Mesenteric fat pad (tissue), 1 donor: ENCODE data around the genes TMEM35B and C1orf216.

DNA sequence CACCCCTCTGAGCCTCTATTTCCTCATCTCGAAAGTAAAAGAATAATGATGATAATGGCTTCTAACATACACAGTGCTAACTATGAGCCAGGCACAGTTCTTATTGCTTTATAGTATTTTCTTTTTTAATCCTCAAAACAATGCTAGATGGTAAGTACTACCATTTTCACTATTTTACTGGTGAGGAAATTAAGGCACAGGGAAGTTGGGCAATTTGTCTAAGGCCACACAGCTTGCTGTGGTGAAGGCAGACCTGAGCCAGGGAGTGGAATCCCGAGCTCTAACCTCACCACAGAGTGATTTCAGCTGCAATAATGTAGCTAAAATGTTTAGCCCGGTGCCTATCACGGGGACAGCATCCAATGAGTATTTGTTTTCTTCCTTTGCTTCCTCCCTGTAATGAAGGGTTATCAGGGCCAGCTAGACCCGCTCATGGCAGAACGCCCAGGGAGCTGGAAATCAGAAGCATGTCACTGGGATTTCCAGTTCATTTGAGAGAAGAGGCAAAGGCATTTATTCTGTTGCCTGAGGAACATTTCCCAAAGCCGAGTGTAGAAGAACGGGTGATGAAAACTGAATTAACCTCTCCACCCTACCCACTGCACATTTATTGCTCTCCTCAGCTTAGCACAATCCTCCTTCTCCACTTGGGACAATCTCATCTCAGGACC, 183.0 kb downstream of the ZSCAN20 start:
- PRO-cap = no peak

GRCh38 chr1:34166754-34167341, 1.8 kb upstream of the CSMD2 start:
- PRO-cap = no peak

DNA sequence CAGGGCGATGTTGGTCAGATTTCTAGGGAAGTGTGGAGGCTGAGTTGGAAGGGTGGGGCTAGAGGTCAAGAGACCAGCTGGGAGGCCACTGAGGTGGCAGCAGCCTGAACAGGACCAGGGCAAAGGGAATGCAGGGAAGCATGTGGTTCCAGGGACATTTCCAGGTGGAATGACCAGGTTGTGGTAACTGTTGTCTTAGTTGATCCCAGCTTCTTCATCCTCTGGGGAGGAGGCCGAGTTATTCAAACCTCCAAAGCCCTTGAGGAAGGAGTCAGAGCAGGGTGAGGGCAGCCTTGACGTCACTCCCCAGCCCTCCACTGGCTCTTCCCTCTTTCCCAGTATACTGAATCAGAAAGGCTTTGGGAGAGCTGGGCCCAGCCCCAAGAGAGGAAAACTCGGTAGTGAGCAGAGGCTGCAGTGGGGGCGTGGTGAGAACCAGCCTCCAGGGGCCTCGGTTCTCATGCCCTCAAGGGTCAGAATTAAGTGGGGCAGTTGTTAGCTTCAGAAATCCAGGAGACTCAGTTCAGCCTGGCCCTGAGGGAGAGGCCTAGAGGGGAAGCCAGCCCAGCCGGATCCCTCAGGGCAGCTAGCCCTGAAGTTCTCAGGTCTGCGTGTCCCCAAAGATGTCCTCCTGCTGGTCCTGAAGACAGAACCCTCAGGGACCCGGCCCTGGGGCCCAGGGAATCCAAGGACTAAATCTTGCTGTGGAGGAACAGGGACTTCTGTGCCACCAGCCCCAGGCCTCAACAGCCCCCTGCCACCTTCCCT, 1.8 kb upstream of the GJA4 start:
- PRO-cap = unidirectional peak, plus-strand start at position 521 of the sequence

DNA sequence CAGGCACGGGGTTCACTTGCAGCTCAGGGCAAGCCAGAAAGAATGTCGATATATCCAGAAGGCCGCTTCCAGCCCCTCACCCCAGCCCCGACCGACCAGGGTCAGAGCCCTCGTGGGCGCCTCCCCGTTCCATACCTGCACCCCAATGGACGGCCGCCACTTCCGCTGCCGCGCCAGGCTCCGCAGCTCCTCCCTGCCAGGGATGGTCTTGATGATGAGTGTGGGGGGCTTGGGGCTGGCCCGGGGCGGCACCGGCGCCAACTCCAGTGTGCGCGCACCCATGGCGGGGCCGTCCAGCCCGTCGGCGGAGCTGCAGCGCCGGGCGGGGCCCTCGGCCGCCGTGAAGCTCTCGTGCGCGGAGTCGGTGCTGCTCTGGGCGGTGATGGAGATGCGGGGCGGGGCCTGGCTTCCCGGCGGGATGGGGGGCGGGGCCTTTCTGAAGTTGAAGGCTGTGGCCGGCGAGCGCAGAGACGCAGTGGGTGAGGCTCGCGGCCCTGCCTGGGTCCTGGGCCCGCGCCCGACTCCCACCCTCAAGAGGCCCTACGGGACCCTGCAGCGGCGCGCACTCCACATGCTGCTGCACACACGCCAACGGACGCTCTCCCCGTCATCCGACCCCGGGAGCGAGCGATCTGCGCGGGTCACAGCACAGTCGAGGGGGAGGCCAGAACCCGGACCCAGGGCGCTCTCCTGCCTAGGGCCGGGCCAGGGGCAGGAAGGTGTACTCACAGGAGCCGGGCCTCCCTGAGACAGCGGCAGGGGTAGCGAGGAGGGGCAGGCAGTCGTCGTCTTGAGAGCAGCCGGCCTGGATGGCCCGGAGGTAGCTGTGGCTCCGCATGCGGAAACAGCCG, 26.0 kb upstream of the SMIM12 start:
- PRO-cap = no peak

DNA sequence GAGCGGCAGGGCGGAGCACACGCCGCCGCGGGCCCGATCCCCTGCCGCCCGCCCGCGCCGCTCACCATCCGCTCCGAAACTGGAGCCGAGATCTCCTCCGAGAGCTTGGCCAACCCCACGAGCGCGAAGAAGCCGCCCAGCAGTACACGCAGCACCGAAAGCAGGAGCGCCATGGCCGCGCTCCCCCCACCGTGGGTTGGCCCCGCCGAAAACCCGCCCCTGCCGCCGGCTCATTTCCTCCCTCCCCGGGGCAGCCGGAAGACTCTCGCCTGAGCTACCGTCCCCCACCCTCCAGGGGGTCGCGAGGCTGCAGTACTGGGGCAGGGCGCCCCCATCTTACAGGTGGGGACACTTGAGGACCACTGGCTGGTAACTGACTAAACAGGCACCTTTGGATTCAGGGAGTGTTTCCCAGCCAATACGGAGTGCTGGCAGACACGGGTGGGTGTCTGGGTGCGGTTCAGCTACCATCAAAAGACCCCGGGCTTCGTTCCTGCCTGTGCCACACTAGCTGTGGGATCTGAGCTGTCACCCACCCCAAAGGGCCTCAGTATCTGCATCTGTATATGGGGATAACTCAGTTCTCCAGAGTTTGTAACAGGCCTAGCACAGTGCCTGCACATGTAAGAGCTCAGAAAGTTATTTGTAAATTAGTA, at the start of gene TMEM35B:
Gene TMEM35B, minus strand, starts transcription at position 215 of the 656 bp plus-strand sequence.
- PRO-cap = bidirectional peak, plus-strand start at position 315 of the sequence, minus-strand start at position 81 of the sequence

DNA sequence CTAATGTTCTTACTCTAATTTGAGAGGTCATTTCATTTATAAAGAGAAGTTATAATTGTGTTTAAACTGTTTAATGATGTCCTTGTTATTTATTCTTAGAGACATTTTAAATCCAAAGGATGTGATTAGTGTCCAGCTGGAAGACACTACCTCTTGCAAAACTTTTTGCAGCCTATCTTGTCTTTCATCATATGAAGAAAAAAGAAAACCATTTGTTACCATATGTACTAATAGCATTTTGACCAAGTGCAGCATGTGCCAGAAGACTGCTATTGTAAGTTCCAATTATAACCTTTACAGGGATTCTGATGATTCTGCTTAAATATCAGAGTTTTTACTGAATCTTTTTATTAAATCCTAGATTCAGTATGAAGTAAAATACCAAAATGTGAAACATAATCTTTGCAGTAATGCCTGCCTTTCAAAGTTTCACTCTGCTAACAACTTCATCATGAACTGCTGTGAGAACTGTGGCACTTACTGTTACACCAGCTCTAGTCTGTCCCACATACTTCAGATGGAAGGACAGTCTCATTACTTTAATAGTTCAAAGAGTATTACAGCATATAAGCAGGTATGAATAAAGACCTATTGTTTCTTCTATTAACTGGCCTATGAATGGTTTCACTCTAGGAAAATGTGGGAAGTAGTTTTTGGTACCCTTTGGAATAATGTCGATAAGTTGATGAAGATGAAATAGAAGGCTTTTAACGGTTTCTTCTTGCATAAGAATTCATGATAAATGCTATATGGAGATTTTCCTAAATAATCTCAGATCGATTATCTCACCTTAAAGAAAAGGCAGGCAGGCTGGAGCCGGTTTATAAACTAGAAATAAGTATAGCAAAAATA, 25.2 kb downstream of the ZMYM1 start:
- PRO-cap = no peak

DNA sequence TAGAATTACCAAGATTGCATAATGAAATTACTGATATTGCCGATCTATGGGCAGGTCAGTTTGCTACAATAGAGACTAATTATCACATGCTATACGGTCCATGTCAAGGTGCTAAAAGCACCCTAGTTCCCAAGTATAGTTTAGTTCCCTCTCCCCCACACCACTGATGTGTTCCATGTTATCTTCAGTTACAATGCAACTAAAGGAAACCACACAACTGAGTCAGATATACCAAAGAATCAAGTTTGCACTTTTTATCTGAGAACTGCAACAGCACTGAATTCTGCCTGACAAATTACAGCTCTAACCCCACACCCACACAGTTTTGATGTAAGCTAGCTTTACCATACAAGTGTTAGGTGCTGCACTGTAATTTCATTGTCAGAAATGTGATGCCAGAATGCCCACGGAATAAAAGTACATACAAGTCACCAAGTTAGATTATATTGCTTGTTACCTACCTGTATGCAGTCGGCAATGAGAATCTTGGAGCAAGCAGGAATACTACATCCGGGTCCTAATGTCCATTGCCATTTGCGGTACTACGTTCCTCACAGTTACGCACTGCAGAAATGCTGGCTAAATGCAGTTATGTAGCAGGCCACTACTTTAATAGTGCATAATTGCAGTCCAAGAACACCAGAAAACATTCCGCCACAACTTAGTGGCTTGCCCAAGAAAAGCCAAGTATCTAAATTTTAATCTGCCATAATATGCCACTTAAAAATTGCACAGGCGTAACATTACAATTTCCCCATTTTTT, 12.1 kb downstream of the SFPQ start:
- PRO-cap = no peak

DNA sequence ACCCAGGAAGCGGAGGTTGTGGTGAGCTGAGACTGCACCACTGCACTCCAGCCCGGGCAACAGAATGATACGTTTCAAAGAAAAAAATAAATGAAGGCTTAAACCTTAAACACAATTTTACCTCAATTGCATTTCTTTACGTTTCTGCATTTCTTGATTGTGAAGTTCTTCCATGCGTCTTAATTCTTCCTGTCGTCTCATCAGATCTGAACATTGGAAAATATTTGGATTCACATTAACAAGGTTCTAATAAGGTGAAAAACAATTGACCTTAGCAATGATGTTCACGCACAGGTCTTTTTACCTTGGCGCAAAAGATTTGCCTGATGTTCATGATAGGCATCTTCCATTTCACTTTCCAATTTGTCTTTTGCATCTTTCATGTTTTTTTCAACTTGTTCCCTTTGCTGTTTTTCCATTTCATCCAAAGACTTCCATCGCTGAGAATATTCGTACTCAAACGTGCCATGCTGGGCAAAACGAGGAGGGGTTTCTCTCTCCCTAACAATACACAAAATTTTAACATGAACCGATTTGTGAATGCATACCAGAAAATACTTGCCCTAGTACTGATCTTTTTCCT, 4.0 kb downstream of the SFPQ start:
- PRO-cap = no peak

DNA sequence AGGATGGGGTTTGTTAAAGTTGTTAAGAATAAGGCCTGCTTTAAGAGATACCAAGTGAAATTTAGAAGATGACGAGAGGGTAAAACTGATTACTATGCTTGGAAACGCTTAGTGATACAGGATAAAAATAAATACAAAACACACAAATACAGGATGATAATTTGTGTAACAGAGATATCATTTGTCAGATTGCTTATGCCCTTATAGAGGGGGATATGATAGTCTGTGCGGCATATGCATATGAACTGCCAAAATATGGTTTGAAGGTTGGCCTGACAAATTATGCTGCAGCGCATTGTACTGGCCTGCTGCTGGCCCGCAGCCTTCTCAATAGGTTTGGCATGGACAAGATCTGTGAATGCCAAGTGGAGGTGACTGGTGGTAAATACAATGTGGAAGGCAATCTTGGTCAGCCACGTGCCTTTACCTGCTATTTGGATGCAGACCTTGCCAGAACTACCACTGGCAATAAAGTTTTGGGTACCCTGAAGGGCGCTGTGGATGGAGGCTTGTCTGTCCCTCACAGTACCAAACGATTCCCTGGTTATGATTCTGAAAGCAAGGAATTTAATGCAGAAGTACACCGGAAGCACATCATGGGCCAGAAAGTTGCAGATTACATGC, 82.3 kb downstream of the ZMYM4 start:
- PRO-cap = no peak

GRCh38 chr1:35404494-35405320, 136.2 kb downstream of the ZMYM4 start:
- PRO-cap = no peak

DNA sequence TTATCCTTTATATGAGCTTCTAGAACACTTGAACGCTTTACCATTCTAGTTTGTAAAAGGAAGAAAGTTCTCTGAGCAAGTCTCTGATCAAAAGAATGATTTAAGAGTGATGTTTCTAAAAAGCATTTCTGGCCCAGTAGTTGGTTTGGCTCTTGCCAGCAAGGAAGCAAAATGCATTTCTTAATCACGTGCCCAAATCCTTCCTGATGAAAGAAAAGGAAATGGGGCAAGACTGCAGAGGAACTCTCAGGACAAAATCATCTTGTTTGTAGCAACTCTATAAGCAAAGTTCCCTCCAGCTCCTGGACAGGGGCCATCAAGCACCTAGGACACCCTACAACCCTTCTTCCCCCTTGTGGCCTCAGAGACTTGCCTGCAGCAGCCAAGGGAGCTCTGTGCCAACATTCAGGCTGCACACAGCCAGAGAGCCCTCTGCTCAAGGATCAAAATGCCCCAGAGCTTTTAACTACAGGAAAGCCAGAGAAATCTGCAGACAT, 105.2 kb downstream of the KIAA0319L start:
- PRO-cap = no peak

GRCh38 chr1:35505814-35506287, 51.4 kb downstream of the KIAA0319L start:
- PRO-cap = no peak

DNA sequence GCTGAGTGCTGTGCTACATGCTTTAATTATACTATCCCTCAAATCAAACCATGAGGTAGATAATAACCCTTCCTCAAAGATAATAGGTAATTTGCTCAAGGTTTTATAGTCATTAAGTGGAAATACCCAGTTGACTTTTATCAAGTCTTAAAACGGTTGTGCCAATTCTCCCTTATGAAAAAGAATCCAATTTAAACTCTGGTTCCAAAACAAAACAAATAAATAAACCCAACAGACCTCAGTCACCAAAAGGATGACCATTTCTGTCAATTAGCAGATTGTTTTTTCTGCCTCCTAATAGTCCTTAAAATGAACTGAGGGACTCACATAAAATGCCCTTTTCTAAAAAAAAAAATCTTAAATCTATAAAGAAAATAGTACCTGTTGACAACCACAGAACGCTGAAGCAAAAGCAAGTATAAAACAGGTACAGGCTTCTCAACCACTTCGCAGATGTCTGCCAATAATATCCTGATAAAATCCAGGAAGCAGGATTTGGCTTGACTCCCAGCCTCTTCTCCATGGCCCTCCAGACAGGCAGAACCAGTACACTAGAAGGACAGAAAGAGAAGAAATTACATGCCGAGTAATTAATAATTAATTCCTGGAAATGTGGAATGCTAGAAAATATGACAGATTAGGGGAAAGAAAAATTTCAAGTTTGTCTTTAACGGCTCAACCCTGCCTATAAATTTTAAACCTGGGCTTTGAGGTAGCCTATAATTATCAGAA, 3.1 kb downstream of the KIAA0319L start:
- PRO-cap = no peak

DNA sequence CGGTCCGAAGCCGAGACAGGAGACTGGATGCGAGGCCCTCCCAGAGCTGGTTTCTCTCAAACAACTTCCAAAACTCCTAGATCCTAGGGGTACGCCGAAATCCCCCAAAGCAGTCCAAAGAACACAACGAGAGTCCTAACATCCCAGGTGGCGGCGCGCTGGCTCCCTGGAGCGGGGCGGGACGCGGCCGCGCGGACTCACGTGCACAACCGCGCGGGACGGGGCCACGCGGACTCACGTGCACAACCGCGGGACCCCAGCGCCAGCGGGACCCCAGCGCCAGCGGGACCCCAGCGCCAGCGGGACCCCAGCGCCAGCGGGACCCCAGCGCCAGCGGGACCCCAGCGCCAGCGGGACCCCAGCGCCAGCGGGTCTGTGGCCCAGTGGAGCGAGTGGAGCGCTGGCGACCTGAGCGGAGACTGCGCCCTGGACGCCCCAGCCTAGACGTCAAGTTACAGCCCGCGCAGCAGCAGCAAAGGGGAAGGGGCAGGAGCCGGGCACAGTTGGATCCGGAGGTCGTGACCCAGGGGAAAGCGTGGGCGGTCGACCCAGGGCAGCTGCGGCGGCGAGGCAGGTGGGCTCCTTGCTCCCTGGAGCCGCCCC, 3.7 kb downstream of the TFAP2E start:
- PRO-cap = no peak

DNA sequence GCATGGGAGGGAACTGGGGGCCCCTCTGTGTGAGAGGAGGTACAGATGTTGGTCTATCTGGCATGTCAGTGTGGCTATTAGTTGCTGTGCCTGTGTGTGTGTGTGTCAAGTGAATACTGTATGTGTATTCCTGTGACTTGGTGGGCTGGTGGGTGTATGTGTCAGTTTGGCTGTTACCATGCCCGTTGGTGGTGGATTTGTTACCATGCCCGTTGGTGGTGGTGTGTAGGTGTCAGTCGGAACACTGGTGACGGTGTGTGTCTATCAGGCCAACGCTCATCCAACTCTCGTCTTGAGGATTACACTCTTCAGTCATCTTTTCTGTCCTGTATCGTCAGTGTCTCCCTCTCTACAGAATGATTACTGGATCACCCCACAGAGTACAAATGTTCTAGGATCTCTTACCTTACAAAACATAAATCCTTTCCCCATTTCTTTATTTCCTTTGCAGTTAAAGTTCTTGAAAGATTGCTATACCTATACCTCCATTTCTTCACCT, 22.7 kb downstream of the TFAP2E start:
- PRO-cap = no peak

- PRO-cap = no peak
Observed at GRCh38 chr1:35715160-35716417, 3.1 kb downstream of the C1orf216 start.

DNA sequence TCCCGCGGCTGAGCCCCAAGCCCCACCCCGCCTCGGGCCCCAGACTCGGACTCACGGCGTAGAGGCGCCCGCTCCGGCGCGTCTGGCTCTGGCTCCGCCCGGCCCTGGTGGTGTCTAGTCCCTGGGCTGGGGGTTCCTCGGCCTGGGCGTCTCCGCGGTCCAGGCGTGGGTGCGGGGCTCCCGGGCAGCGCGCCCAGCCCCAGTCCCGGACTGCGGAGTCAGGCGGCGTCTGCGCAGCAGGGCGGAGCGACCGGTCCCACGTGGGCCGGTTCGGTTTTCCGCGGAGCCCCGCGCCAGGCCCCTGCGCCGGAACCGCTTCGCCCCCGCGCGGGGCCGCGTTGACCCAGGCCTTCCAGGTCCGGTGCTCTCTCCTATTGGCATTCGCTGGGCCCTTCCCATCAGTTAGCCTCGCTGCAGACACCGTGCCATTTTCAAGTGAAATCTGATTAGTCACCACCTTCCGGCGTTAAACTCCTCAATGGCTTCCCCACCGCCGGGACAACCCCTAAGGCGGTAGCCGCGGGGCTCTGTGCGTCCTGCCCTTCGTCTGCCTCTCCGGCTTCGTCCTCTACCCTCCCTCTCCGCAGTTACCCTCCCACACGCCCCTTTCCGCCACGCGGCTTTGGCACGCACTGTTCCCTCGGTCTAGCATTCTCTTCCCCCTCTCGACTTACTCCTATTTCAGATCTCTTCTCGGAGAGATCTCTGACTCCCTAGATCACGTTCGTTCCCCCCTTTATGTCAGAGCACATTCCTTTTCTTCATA, at the start of gene C1orf216:
Gene C1orf216, minus strand, starts transcription at position 233 of the 766 bp plus-strand sequence.
- PRO-cap = bidirectional peak, plus-strand start at position 245 of the sequence, minus-strand start at position 84 of the sequence

- PRO-cap = no peak
Observed at GRCh38 chr1:35809903-35810519, 2.2 kb downstream of the AGO4 start.

GRCh38 chr1:35883549-35884381, 756 bp downstream of the AGO1 start:
- PRO-cap = no peak

- PRO-cap = no peak
Observed at GRCh38 chr1:35921315-35922039, 9.4 kb upstream of the AGO3 start.